HepG2 (cell line): ENCODE results near the gene IL17RE.

DNA sequence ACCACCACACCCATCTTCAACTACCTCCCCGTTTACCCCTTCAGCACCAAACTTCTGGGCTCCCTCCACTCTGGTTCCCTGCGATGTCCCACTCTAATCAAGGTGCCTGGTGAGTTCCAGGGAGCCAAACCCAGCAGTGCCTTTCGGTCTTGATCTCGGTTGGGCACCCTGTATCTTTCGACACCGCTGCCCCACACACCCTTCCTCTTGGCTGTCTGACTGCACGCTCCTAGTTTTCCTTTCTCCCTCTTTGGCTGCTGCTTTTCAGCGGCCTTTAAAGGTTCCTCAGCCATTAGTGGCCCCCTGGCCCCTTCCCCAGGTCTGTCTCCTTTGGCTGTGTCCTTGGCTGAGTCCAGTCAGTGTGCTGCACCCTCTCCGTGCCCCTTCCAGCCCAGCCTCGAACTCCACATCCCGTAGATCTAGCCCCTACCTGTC, 788 bp downstream of the TTLL3 start:
- RRBS, 2 experiments, result no CpG with 5 or more reads among the region's 11 CpGs
CAGE:
- cytosol, long polyA minus RNA, result no peak
- cytosol, long polyA plus RNA, result no peak
- long polyA plus RNA, result no peak
- nucleus, long polyA minus RNA, result no peak
- nucleus, long polyA plus RNA, result no peak

GRCh38 chr3:9902232-9903281, at the start of gene IL17RE:
TSS of gene IL17RE (plus strand) at chr3:9902848.
- RRBS, 2 experiments, result no CpG with 5 or more reads among the region's 15 CpGs
CAGE:
- cytosol, long polyA minus RNA, result start-site peak on the plus strand at chr3:9902842-9902863, 21 reads
- cytosol, long polyA plus RNA, result start-site peak on the plus strand at chr3:9902613-9902682, 60 and 61 reads in 2 replicates; start-site peak on the plus strand at chr3:9902839-9902897, 53 and 54 reads in 2 replicates
- long polyA plus RNA, result start-site peak on the plus strand at chr3:9902605-9902658, 47 and 84 reads in 2 replicates; start-site peak on the plus strand at chr3:9902860-9902867, 30 and 48 reads in 2 replicates
- nucleus, long polyA minus RNA, result no peak
- nucleus, long polyA plus RNA, result start-site peak on the plus strand at chr3:9902588-9902657, 91 and 189 reads in 2 replicates; start-site peak on the plus strand at chr3:9902803-9902898, 138 and 276 reads in 2 replicates

- RRBS, 2 experiments, result no CpG with 5 or more reads among the region's 13 CpGs
CAGE:
- cytosol, long polyA minus RNA, result no peak
- cytosol, long polyA plus RNA, result no peak
- long polyA plus RNA, result no peak
- nucleus, long polyA minus RNA, result no peak
- nucleus, long polyA plus RNA, result no peak
Observed at GRCh38 chr3:9986461-9986737, 242 bp downstream of the EMC3 start.

DNA sequence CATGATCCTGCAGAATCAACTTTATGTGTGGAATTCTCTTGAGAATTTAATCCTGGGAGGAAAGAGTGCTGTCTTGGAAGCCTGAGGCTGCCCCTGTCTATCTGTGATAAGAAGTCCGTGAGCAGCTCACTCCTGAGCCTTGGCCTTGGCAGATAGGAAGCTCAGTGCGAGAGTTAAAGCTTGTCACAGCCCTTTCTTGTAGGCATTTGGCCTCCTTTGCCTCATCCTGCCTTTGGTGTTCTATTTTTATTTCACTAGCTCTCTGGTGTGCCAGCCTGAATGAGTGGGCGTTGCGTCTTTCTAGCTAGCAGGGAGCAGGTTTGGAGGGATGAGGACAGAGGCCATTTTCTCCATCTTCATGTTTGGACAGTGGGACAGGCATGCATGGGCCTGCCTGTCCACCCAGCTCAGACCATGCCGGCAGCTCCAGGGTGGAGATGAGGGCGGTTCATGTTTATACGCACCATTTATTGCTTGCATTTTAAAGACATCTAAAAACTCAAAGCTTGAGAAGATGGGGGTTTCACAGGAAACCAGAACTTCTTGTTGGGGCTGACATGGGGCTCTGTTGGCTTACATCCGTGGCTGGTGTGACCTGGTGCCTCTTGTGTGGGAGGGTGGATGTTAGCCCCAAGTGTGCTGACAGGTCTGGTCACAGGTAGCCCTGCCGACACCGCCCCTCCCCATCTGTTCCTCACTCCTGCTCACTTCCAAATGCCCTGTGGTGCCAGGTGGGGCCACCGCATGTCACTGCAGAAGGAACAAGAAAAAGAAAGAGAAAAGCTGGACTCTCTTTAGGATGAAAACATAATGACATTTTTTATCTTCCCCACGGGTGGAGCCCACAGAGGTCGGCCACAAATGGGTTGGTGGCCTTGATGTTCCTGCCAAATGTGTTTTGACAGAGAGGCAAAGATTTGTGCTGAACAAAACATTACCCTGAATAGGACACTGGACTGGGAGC, 29.9 kb downstream of the IRAK2 start:
- RRBS, 2 experiments, result no CpG with 5 or more reads among the region's 13 CpGs
CAGE:
- cytosol, long polyA minus RNA, result no peak
- cytosol, long polyA plus RNA, result no peak
- long polyA plus RNA, result no peak
- nucleus, long polyA minus RNA, result no peak
- nucleus, long polyA plus RNA, result no peak

DNA sequence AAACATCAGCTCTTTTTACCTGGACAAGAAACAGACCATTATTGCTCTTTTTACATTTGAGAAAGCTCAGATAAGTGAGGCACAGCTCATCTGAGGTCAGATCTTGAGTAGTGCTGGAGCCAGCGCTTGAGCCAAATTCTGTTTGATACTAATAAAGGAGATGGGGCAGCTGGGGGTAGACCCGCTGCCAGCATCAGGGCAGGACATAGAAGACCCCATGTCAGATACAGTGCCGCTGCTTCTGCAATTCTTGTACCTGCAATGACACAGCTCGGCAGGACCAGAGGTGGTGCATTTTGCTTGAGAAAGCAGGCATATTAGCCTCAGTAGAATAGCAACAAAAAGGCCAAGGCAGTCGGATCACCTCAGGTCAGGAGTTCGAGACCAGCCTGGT, 39.4 kb downstream of the IRAK2 start:
- RRBS, 2 experiments, result no CpG with 5 or more reads among the region's 6 CpGs
CAGE:
- cytosol, long polyA minus RNA, result no peak
- cytosol, long polyA plus RNA, result no peak
- long polyA plus RNA, result no peak
- nucleus, long polyA minus RNA, result no peak
- nucleus, long polyA plus RNA, result no peak

DNA sequence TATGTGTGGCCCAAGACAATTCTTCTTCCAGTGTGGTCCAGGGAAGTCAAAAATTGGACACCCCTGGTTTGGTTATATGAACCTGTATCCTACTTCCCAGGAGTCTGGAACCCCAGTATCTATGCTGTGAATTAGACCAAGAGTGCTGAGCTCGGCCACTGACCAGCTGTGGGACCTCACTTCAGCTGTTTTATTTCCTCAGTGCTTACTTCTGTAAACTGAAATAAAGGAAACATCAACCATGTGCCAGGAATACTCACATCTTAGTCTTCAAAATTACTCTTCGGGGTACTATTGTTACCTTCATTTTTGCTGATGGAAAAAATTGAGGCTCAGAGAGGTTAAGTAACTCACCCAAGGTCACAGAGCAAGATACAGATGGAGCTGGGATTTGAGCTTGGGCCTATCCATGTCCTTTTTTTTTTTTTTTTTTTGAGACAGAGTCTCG, 35.9 kb upstream of the TATDN2 start:
- RRBS, 2 experiments, result no CpG with 5 or more reads among the region's 3 CpGs
CAGE:
- cytosol, long polyA minus RNA, result no peak
- cytosol, long polyA plus RNA, result no peak
- long polyA plus RNA, result no peak
- nucleus, long polyA minus RNA, result no peak
- nucleus, long polyA plus RNA, result no peak

DNA sequence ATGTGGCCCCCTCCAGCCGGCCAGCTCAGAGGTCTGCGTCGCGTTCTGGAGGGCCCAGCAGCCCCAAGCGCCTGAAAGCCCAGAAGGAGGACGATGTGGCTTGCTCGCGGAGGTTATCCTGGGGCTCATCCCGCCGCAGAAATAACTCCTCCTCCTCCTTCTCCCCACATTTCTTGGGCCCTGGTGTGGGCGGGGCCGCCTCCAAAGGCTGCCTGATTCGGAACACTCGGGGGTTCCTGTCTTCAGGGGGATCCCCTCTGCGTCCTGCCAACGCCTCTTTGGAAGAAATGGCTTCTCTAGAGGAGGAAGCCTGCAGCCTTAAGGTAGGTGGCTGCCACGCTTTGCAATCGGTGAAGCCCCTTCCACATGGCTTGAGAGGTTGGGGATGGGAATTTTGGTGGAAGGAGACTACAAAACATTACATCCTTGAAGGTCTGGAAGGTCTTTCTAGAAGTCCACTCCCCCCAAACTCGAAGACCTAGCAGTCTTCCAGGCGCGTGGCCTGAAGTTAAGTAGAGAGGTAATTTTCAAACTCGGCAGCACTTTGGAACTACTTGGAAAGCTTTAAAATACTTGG, 1.1 kb downstream of the TATDN2 start:
- RRBS, 2 experiments, result no CpG with 5 or more reads among the region's 22 CpGs
CAGE:
- cytosol, long polyA minus RNA, result no peak
- cytosol, long polyA plus RNA, result no peak
- long polyA plus RNA, result no peak
- nucleus, long polyA minus RNA, result no peak
- nucleus, long polyA plus RNA, result no peak

- RRBS, 2 experiments, result no CpG with 5 or more reads among the region's 7 CpGs
CAGE:
- cytosol, long polyA minus RNA, result no peak
- cytosol, long polyA plus RNA, result no peak
- long polyA plus RNA, result no peak
- nucleus, long polyA minus RNA, result no peak
- nucleus, long polyA plus RNA, result no peak
Observed at GRCh38 chr3:10437120-10437839, 68.1 kb downstream of the ATP2B2 start.

- RRBS, 2 experiments, result no CpG with 5 or more reads among the region's 4 CpGs
CAGE:
- cytosol, long polyA minus RNA, result no peak
- cytosol, long polyA plus RNA, result no peak
- long polyA plus RNA, result no peak
- nucleus, long polyA minus RNA, result no peak
- nucleus, long polyA plus RNA, result no peak
Observed at GRCh38 chr3:10495052-10495403, 10.4 kb downstream of the ATP2B2 start.

- RRBS, 2 experiments, result no CpG with 5 or more reads among the region's 16 CpGs
CAGE:
- cytosol, long polyA minus RNA, result no peak
- cytosol, long polyA plus RNA, result no peak
- long polyA plus RNA, result no peak
- nucleus, long polyA minus RNA, result no peak
- nucleus, long polyA plus RNA, result no peak
Observed at GRCh38 chr3:10505990-10506623, 721 bp upstream of the ATP2B2 start.

GRCh38 chr3:10506624-10507110, 1.3 kb upstream of the ATP2B2 start:
- RRBS, 2 experiments, result no CpG with 5 or more reads among the region's 15 CpGs
CAGE:
- cytosol, long polyA minus RNA, result no peak
- cytosol, long polyA plus RNA, result no peak
- long polyA plus RNA, result no peak
- nucleus, long polyA minus RNA, result no peak
- nucleus, long polyA plus RNA, result no peak

DNA sequence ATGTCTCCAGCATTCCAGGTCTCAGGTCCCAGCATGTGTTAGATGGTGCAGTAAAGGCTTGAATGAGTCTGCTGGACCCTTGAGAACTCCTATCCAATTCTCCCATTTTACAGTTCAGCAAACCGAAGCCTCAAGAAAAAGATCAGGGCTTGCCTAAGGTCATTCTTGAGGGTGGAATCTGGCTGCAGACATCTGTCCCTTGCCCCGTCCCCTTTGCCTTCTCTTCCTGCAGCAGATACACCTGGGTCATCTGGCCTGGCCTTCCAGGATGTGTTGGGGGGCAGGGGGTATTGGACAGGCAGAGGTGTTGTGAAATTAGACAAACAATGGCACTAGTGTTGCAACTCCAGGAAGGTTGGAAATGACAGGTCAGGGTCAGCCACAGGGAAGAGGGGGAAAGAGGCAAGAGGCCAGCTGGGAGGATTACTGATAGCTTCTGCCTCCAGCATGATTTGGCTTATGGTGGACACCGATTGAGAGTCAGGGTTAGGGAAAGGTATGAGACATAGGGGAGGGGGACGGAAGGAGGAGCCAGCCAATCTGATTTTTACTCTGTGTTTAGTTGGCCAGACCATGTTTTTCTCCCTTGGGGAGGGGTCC, 3.2 kb upstream of the ATP2B2 start:
- RRBS, 2 experiments, result no CpG with 5 or more reads among the region's 4 CpGs
CAGE:
- cytosol, long polyA minus RNA, result no peak
- cytosol, long polyA plus RNA, result no peak
- long polyA plus RNA, result no peak
- nucleus, long polyA minus RNA, result start-site peak on the minus strand centred at position 231 of the sequence, 17 bp wide, 7 reads
- nucleus, long polyA plus RNA, result no peak

- RRBS, 2 experiments, result no CpG with 5 or more reads among the region's 1 CpG
CAGE:
- cytosol, long polyA minus RNA, result no peak
- cytosol, long polyA plus RNA, result no peak
- long polyA plus RNA, result no peak
- nucleus, long polyA minus RNA, result no peak
- nucleus, long polyA plus RNA, result no peak
Observed at GRCh38 chr3:10634695-10634992, 129.3 kb upstream of the ATP2B2 start.

DNA sequence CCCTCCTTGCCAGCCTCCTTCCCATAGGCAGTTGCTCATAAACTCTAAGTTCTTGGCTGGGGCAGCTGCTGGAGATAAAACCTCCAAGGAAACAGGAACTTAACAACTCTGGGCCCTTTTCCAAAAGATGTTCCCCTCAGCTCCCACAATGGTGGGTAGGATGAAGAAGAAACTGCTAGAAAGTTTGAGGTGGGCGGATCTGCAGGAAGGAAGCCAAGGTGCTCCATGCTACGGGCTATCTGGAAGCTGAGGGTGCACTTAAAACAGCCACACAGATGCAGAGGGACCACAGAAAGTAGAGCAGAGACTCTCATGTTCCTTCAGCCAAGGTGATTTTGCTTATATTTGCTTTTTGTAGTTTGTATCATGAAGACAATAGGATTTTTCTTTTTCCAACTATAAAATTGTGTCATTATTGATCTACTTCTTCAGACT, 29.4 kb downstream of the SLC6A11 start:
- RRBS, 2 experiments, result no CpG with 5 or more reads among the region's 2 CpGs
CAGE:
- cytosol, long polyA minus RNA, result no peak
- cytosol, long polyA plus RNA, result no peak
- long polyA plus RNA, result no peak
- nucleus, long polyA minus RNA, result no peak
- nucleus, long polyA plus RNA, result no peak

GRCh38 chr3:11145682-11146332, 8.5 kb upstream of the HRH1 start:
- RRBS, 2 experiments, result no CpG with 5 or more reads among the region's 3 CpGs
CAGE:
- cytosol, long polyA minus RNA, result no peak
- cytosol, long polyA plus RNA, result no peak
- long polyA plus RNA, result no peak
- nucleus, long polyA minus RNA, result no peak
- nucleus, long polyA plus RNA, result no peak

CAGE:
- cytosol, long polyA minus RNA, result no peak
- cytosol, long polyA plus RNA, result no peak
- long polyA plus RNA, result no peak
- nucleus, long polyA minus RNA, result no peak
- nucleus, long polyA plus RNA, result no peak
Observed at GRCh38 chr3:11288339-11288580, 16.1 kb downstream of the ATG7 start.

DNA sequence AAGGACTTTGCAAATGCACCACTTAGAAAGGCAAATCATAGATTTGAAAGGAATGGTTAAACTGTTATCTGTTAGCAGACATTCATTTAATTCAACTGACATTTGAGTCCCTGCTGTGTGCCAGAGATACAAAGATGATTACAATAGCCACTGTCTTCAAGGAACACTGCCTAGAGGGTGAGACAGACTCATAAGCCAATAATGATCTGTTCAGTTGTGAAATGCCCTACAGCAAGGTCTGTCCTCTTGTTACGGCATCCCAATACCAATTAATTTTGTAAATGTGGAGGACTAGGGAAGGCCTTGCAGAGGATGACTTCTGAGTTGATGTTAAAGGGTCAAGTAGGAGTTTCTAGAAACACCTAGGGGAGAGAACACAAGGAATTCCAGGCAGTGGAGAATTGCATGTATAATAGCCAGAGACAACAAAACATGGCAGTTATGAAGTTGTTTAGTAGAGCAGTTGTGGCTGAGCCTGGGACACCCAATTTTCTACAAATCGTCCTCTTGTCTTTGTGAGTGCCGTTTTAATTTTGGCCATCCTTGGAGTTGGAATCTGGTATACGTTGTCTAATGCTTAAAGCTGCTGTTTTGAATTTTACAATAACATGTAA, 113.3 kb downstream of the ATG7 start:
- RRBS, 2 experiments, result no CpG with 5 or more reads among the region's 4 CpGs
CAGE:
- cytosol, long polyA minus RNA, result no peak
- cytosol, long polyA plus RNA, result no peak
- long polyA plus RNA, result no peak
- nucleus, long polyA minus RNA, result no peak
- nucleus, long polyA plus RNA, result no peak

- RRBS, 2 experiments, result no CpG with 5 or more reads among the region's 2 CpGs
CAGE:
- cytosol, long polyA minus RNA, result no peak
- cytosol, long polyA plus RNA, result no peak
- long polyA plus RNA, result no peak
- nucleus, long polyA minus RNA, result start-site peak on the plus strand at chr3:11431874-11431997, 9 reads
- nucleus, long polyA plus RNA, result no peak
Observed at GRCh38 chr3:11431683-11432285, 159.6 kb downstream of the ATG7 start.

DNA sequence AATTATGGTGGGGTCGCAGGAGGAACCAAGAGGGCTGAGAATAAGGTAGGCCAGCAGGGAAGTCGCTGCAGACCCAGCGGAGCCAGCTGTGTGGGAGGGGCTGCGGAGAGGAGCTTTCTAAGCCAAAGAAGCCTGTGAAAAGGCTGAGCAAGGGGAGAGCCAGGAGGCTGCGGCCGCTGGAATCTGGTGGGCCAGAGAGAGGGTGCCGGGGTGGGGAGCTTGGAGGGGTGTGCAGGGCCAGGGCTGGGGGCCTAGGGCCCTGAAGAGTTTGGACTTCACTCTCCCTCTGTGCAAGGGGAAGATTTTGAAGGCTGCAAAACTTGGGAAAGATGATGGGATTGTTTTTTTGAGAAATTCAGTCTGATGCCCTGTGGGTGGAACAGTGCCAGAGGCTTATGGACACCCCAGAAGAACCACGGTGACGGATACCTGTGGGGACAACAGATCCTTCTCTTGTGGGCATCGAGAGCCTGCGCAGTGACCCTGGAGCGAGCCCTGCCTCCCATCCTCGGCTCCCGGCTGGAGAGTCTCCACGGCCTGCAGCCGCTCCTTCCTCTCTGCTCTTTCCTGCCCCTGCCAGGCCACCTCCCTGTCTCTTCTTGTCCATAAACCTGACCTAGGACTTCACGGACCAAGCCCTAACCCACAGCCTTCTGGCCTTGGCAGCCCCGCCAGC, 98.6 kb downstream of the VGLL4 start:
- RRBS, 2 experiments, result no CpG with 5 or more reads among the region's 18 CpGs
CAGE:
- cytosol, long polyA minus RNA, result no peak
- cytosol, long polyA plus RNA, result no peak
- long polyA plus RNA, result no peak
- nucleus, long polyA minus RNA, result no peak
- nucleus, long polyA plus RNA, result no peak

DNA sequence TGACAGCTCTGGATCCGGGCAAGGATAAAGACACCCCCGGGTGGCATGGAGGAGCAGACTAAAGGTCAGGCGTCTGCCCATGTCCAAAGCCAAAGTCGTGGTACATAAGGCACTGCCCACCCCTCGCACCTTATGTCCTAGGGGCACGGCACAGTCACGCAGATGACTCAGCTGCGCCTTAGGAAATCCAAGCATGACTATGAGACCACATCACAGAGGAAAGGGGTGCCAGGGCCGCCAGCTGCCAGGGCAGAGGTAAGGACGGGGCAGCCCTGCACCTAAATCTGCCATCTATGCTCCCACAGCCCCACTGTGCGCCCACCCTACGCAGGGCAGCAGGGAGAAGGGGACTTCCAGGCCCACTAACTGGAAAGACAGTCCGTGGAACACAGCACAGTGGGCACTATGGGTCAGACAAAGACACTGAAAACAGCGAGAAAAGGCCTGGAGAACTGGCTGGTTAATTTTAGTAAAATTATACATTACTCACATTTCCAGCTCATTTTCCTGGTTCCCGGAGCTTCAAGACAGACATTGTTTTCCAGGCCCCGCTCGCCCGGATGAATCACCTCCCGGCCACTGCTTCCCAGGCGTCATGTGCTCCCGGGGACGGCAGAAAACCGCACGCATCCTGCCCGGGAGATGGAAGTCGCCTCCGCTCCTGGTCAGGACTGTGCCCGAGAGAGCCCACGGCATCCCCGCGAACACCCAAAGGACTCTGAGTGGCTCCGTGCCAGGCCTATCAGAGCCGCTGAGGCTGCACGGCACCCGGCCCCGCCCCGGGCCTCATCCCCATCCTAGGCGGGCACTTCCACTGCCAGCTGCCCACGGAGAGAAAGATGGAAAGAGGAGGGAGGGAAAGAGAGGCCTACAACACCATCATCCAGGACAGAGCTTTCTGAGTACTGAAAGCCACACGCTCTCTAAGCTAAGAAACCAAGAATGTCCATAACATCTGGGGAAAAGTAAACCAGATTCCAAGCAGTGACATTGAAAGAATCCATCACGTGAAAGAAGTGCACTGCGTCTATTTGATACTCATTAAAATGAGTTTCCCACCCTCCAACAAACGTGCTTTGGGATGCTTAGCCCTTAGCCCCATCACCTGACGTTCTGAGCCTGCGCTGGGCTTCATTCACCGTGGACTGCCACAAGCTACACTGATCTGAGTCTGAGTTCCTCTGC, 75.2 kb downstream of the VGLL4 start:
- RRBS, 2 experiments, result 86 to 100% methylated on average over 1 to 3 of the region's 46 CpGs
CAGE:
- cytosol, long polyA minus RNA, result no peak
- cytosol, long polyA plus RNA, result no peak
- long polyA plus RNA, result no peak
- nucleus, long polyA minus RNA, result no peak
- nucleus, long polyA plus RNA, result no peak